ENCODE results near the gene LCN15.

DNA sequence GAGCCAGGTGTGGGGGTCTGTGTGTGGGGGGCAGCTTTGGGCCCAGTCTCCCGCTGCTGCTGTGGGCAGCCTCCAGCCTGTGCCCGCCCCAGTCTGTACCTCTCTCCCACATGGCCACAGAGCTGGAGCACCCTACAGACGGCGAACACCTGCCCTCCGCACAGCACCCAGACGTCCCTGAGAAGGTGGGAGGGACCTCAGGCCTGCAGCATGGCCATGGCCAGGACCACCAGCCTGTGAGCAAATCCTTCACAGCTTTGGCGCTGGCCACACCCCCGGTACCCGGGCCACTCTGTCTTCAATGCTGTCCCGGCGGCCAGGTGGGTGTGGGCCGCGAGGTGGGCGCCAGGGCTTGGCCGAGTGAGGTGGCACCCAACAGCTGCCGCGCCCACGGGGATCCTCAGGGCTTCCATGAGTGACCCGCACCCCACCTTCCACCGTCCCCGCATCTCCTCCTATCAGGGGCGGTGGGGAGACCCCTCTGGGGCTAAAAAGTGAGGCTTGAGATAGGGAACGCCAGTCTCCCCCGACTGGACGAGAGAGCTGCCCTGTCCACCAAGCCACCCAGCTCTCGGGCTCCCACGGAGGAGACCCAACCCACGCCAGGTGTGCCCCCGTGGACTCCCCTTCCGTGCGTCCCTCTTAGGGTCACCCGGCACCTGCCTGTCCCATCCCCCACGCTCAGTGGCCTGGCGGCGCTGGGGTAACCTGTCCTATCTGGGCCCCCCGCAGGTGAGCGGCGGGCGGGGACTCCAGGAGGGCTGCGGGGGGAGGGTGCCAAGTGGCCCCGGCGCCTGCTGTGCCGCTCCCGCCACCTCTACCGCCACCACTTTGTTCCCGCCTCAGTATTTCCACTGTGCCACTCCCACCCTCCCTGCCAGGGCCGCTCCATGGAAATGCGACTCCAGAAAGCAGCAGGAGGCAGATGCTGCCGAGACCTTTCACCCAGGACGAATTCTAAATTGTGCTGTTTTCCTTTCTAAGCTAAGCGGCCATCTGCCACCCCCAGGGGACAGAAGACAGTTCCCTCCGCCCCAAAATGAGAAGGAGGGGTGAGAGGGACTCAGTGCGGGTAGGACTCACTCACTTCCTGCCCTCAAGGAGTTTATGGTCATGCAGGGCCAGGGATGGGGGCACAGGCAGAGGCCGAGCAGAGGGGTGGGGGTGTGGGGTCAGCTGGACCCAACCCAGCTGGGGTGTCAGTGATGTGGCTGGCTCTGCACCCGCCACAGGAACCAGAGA is 18.4 kb downstream of the NOTCH1 start:
- RRBS: no CpG with 5 or more reads among the region's 55 CpGs

DNA sequence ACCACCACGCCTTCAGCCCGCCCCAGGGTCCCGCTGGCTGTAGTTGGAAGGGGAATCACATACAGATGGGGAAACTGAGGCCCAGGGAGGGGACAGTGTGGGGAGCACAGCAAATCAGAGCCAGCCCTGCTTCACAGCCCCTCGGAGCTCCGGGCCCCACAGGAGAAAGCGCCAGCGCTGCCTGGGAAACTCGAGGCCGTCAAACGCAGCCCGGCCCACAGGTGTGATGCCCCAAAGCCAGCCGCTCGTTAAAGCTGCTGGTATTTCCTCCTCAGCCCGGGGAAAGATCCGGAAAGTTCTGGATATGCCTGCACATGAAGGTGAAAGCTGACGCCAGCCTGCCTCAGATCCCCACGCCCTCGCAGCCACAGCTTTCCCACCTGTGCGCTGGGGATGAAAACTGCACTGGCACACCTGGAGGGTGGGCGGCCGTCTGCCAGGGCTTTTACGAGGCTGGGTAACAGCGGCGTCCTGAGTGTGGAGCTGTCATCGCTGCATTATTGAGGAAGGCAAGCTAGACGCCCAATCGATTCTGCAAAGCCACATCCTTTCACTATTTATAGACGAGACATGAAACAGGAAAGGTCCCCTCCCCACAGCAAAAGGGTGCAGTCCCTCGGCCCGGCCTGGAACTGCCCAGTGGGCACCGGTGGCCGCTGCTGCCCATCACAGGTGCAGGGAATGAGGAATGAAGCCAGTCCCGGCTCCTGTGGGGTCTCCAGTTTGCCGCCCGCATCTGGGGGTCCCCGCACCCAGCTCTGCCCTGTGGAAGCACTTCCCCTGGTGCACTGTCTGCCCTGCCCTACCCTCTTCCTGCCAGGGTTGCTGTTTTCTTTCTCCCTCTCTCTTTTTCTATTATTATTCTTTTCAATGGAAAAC is 7.3 kb downstream of the NOTCH1 start:
- RRBS: 23% methylated on average over 13 of the region's 36 CpGs

- RRBS: 88% methylated on average over 7 of the region's 26 CpGs
Observed at GRCh38 chr9:136554705-136555345, 9.0 kb upstream of the NOTCH1 start.

DNA sequence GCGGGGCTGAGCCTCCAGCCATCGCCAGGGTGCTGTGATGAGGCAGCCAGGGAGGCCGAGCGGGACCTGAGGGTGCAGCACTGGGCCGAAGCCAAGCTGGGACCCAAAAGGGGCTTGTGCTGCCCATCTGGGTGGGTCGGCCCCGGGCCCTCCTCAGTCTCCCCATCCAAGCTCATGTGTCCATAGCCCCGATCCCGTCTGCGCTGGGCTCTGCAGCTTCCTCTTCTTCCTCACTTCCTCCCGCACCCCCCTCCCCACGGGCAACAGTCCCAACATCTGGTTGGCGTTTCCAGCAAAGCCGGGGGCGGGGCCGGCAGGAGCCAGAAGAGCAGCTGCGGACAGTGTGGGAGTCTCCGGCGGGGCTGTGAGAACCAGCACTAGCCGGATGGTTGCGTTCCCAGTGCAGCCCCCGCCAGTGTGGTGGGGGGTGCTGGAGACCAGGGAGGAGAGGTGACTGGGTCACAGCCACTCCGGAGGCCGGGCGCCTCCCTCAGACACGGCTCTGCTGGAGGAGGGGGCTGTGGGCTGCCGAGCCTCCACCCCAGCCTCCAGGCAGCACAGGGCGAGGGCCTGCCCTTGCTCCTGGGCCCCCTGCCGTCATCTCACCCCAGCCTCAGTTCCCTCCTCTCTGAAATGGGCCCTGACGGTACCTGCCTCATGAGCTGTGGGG is 41.3 kb upstream of the NOTCH1 start:
- RRBS: 15% methylated on average over 7 of the region's 30 CpGs

GRCh38 chr9:136602147-136602558 is 56.3 kb upstream of the NOTCH1 start:
- RRBS: 88% methylated on average over 1 of the region's 22 CpGs

- RRBS: 10% methylated on average over 3 of the region's 14 CpGs
Observed at GRCh38 chr9:136644804-136645306, 17.9 kb upstream of the EGFL7 start.

DNA sequence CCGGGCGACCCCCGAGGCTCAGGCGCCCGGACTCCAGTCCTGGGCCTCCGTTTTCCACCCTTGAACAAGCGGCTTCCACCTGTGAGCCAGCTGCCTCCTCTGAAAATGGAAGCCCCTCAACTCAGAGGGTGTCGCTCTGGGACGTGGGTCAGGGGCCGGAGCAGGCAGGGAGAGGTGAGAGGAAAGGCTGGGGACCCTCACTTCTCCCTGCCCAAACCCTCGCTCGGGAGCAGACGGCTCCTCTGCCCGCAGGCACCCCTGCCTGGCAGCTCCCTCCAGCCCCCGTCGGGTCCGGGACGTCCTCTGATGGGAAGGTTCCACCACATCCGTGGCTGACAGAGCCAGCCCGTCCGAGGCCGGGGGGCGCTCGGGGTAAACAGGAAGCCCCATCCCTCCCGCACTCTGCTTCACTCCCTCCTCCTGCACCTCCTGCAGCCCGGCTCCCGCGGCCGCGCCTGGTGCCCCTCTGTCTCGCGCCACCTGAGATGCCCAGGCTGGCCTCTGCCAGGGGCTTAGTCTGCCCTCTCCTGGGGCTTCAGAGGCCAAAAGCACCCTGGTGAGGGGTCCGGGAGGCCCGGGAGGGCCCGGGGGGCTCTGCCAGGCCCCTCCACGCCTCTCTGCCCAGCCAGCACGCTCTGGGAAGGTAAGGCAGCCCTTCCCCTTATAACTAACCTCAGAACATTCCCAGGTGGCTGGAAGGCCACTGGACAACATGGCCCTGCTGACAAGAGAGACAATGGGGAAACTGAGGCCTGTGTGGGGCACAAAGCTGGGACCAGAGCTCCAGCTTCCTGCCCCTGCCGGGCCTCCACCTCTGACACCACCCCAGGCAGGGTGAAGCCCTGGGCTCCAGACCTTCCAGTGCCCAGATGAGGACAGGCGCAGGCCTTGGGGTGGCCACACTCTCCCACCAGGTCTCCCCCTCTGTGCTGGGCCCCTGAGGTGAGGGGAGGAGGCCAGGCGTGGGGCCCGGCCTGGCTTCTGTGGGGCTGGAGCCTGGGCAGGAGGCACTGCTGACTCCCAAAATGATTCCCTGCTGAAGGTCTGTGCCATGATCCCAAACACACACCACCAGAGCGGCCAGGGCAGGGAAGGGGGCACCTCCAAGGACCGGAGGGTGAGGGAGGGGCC is 3.4 kb upstream of the EGFL7 start:
- RRBS: 4% methylated on average over 10 of the region's 43 CpGs

DNA sequence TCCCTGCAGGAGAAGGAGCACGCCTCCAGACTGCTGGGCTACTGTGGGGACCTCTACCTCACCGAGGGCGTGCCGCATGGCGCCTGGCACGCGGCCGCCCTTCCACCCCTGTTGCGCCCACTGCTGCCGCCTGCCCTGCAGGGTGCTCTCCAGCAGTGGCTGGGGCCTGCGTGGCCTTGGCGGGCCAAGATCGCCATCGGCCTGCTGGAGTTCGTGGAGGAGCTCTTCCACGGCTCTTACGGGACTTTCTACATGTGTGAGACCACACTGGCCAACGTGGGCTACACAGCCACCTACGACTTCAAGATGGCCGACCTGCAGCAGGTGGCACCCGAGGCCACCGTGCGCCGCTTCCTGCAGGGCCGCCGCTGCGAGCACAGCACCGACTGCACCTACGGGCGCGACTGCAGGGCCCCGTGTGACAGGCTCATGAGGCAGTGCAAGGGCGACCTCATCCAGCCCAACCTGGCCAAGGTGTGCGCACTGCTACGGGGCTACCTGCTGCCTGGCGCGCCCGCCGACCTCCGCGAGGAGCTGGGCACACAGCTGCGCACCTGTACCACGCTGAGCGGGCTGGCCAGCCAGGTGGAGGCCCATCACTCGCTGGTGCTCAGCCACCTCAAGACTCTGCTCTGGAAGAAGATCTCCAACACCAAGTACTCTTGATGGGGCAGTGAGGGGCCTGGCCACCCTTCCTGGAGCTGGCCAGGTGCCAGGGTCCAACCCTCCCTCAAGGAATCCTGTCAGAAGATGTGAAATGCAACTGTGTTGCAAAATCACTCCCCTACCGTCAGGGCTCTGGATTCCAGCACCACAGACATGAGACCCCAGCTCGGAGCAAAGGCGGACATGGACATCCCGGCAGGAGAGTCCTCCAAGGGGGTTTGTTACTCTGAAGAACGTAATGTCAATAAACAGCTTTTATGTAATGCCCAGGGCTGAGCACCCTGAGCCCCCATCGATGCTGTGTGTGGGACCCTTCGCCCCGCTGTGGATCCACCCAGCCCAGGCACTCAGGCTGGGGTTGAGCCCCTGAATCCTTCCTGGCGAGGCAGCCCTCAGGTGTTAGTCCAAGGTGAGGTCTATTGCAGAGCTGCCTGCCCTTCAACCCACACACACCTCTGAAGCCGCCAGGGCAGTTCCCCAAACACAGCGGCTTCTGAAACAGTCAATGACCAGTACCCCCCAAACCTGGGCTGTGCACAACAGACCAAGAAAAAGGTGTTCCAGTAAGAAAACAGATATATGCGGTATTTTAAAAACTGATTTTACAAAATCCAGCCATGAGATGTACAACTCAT is 11.2 kb downstream of the DIPK1B start:
- RRBS: no CpG with 5 or more reads among the region's 57 CpGs

DNA sequence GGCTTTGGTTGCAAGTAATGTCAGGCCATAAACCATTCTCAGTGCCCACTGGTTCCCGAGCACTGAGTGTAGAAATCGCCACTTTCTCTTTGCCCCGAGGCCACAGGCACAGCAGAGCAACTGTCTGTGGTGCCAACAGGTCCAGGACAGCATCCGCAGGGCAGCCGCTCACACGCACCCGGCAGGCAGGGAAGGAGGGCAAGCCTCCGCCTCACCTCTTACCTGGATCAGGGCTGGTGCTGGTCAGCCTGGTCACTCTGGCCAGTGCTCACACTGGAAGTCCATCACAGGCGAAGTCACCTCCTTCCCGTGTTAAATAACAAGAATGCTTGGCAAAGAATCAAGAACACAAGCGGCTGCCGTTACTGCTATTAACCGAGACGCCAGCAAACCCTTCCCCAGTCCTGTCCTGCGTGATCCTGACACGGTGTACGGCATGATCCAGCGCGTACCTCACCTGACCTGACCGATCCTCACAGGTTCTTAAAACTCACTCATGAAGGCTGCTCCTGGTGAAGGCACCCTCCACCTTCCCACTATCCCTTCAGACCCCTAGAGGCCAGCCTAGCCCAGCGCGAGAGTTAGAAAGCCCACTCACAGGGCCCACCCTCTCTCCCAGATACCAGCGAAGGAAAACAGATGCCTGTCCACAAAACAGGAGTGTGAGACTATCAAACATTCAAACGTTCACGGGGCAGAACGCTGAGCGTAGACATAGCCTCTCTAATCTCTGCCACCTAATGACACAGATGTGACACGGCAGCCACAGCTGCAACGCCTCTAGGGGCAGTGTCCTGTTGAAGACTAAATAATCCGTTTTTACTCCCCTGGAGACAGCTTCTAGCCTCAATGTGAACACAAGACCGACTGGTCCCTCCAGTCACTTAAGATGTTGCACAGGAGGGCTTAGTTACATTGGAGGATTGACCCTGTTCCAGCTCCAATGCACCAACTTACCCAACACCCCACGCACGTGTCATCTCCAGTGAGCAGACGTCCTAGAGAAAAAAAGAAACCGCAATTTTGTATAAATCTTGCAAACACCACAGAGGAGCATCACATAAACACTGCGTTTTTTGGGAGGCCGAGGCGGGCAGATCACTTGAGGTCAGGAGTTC is 14.1 kb downstream of the DIPK1B start:
- RRBS: no CpG with 5 or more reads among the region's 38 CpGs

- RRBS: no CpG with 5 or more reads among the region's 9 CpGs
Observed at GRCh38 chr9:136729092-136729626, 13.6 kb downstream of the LCN10 start.

DNA sequence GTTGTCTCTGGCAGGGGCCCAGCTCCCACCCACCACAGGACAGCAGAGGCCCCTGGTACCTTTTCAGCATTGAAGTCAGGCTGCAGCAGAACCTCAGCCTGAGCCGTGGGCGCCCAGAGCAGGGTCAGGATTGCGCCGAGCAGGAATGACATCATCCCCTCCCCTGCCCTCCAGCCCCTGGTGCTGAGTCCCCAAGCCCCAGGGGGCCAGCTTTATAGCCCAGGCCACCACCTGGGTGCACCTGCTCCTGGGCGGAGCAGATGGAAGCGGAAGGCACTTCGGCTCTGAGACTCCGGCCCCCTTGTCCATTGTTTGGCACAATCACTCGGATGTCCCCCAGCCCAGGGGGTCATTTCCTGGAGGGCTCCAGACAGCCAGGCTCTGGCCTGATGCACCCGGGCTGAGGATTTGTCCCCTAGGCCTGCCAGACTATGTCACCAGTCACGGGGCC is at the start of gene LCN15:
LCN15 (minus strand) TSS at position 185 of the 451 bp plus-strand sequence.
- RRBS: 78% methylated on average over 1 of the region's 11 CpGs

DNA sequence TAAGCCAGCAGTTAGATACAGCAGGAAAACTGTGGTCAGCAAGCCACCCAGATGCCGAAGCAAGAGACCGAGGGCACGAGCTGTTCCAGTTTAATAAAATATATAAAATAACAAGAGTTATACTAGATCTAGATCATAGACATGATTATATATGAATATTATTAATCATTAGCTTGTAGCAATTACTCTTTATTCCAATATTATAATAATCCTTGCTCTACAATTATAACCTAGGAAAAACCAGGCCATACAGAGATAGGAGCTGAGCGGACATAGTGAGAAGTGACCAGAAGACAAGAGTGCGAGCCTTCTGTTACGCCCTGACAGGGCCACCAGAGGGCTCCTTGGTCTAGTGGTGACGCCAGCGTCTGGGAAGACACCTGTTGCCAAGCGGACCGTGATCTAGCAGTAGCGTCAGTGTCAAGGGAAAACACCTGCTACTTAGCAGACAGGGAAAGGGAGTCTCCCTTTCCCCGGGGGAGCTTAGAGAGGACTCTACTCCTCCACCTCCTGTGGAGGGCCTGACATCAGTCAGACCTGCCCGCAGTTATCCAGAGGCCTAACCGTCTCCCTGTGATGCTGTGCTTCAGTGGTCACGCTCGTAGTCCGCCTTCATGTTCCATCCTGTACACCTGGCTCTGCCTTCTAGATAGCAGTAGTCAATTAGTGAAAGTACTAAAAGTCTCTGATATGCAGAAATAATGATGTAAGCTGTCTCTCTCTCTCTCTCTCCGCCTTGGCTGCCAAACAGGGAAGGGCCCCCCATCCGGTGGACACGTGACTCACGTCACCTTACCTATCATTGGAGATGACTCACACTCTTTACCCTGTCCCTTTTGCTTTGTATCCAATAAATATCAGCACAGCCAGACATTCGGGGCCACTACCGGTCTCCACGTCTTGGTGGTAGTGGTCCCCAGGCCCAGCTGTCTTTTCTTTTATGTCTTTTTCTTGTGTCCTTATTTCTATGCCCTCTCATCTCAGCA is 2.2 kb upstream of the LCN15 start:
- RRBS: no CpG with 5 or more reads among the region's 24 CpGs

DNA sequence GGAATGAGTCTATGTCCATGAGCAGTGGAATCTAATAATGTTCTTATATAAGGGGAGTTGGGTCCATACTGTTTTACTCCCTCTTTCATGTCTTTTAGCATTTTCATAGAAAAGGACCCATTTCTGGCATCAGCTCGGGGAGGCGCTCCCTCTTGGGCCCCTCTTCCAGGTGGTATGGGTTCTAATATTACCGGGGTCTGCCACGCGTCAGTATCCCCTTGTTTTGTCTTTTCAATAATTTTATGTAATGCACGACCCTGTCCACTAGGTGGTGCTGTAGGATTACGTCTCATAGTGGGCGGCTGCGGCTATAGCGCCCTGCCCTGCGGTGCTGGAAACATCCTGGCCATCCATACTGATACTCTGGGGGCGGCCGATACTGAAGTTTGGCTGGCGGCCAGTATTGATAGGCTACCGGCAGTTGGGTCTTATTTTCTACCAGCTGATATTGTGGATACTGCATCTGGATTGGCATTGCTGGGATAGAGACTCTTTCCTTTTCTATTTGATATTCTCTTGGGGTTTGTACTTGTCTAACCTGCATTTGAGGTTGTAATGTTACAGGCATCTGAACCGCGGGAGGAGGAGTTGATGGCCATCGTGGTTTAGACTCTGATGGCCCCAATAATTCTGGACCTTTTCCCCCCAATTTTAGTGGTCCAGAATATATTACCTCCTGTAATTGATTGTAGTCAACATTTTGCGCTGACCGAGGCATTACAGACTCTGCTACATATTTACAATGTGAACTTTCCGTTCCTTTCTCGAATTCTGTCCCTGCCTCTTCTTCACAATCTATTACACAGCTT is 3.4 kb upstream of the TMEM141 start:
- RRBS: no CpG with 5 or more reads among the region's 22 CpGs

DNA sequence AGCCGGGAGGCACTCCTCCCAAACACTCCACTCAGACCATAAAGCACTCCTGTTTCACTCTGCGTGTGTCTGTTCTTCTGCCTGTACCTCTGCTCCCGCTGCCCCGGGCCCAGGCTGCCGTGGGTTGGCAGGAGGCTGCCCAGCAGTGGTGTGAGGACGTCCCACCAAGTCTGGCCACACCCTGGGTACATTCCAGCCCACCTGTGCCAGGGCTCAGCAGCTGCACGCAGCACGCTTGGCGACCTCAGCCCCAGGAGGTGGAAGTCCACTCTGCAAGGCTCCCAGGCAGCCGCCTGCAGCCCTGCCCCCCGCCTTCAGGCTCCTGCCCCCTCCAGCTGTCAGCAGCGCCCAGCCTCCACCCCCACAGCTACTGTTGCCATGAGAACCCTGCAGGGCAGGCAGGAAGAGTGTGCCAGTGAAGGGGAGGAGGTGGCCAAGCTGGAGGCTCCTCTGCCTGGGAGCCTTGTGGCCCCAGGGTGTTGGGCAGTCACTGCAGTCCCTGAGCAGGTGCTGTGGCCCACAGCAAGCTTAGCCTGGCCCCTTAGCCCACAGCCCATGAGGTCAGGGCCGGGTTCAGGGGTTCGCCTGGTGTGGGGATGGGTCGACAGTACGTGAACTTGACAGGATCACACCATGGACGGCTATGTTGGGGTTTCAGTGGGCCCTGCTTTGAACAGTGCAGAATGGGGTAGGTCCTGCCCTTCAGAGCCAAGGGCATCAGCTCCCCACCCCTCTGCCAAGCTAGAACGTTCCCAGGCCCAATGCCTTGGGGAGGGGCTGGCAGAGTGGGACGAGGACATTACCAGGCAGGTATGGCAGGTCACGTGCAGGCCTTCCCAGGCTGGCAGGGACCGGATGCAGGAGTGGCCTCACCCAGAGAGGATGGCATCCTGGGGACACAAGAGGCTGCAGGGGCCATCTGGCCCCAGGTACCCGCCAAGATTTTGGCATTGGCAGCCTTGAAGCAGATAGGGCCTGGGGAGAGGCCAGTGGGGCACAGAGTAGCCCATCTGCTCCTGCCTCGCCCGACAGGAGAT is 834 bp upstream of the AJM1 start:
- RRBS: 85% methylated on average over 1 of the region's 24 CpGs

DNA sequence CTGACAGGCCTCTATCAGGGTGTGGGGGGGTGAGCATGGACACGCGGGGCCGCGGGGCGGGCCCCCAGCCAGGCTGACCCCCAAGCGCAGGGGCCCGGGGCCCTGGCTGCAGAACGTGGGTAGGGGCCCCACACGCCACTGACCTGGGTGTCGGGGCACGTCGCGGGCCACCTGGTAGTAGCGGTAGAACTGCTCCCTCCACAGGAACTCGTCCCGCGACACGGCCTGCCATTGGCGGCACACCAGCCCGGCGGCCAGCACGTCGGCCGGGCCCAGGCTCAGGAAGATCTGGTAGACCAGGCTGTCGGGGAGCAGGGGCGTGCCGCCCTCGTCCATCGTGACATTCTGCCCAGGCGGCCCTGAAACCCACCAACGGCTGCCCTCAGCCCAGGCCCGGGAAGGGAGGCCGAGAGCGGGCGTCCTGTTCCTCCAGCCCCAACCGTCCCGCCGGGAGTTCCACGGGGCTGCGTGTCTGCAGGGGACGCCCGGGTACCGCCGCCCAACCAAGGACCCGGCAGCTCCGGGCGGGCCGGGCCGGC is 721 bp downstream of the FBXW5 start:
- RRBS: 1% methylated on average over 10 of the region's 49 CpGs

DNA sequence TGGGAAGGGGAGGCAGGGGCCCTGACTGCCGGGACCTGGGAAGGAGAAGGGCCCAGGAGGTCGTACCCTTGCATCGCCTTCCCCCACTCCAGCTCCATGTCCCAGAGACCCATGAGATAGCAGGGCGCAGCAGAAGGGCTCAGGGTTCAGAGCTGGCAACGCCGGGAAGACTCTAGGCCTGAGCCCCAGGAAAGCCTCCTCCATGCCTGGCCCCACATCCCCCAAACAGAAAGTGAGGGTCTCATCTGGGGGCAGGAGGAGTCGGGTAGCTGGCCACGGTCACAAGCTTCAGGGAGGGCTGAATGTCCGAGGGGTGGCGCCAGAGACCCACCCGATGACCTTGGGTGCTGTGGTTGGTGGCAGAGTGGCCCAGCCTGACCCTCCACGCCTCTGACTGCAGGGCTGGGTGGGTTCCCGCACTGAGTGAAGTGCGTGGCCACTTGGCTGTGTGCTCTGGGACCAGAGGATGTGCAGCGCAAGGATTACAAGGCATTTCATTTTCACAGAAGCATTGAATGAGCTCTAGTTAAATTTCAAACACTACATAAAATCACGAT is 2.9 kb downstream of the C8G start:
- RRBS: no CpG with 5 or more reads among the region's 16 CpGs

GRCh38 chr9:136978707-136979337 is 1.5 kb downstream of the PTGDS start:
- RRBS: 51% methylated on average over 16 of the region's 46 CpGs

- RRBS: 84% methylated on average over 7 of the region's 21 CpGs
Observed at GRCh38 chr9:137042947-137043450, 3.0 kb downstream of the NPDC1 start.

DNA sequence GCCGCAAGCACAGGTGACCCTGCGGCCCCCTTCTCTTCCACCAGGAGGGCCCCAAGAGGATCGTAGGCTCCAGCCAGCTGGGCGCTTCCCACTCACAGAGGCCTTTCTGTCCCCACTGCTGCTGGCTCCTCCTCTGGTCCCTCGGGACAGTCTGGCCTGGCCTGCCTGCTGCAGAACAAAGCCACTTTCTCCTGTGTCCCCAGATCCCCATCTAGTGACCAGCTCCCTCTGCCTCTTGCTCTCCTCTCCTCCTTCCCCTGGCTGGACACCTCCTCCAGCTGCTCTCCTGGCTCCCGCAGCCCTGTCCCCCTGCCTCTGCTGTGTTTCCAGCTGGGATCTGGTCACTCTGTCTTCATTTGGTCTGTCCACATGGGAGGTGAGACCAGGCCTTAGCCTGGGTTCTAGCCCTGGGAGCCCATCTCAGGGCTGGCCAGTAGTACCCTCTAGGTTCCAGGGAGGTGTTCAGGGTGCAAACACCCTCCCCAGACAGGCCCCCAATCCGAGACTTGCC is 680 bp upstream of the SAPCD2 start:
- RRBS: no CpG with 5 or more reads among the region's 7 CpGs

- RRBS: 3% methylated on average over 25 of the region's 38 CpGs
Observed at GRCh38 chr9:137077841-137078266, 537 bp downstream of the UAP1L1 start.

All from GM19240 (cell line).